Fibroblast of the aortic adventitia (primary cell): ENCODE measurements around a stretch of chr18.

DNA sequence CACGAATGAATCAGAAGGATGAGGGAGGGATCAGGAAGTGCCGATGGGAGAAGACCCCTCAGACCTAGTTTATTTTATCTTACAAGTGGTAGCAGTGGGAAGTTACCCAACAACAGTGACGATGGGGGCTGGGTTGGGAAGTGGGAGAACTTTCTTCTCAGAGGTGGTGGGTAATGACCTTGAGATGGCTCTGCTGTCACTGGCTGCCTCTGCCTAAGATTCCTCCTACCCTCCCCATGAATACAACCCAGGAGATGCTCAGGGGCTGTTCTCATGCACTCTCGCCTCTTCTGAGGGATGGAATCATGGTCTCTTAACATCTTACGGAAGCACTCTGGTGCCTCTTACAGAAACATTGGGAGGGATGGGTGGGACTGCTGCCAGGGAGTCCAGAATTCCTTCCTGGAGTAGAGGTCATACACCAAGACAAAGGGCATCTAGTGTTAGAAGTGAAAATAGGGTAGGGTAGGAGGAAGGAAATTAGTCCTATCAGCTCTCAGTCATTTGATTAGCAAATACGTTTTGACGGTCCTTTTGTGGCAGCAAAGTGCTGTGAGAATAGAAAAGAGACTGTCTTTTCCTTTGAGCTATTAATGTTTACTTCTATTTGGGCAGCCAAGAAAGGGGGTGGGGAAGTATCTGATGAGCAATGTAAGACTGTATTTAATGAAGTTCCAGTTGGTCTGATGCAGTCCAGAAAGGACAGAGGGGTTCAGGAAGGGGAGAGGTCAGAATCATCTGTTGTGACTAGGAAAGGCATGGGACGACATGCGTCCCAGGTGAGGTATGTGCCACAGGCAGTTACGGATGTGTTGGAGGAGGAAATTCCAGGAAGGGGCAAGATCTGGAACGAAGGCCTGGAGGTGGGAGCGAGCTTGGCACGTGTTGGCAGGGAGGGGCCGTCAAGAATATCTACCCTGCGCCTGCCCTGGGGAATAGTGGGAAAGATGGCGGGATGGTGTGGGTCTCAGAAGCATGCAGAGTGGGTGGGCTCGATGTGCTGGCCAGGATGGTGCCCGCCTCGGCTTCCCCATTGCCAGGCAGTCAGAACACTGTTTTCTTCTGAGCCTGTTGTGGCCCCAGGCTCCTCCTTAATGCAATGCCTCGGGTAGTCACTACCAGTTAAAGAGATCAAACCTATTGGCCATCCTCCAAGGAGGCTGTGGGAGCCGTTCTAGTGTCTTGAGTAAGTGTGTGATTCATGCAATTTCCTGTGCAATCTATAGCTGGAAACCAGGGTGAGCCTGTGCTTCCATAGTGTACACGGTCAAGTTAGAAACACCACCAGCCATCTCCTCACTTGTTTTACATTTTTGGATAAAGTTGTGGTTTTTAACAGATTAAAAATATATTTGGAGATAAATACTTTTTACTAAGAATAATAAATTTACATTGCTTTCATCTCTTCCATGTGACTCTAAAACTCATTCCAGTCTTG lies 58.0 kb upstream of the TXNDC2 start:
- CAGE, long polyA plus RNA, result no peak

GRCh38 chr18:9835038-9836354 lies 50.3 kb upstream of the TXNDC2 start:
- CAGE, long polyA plus RNA, result no peak

DNA sequence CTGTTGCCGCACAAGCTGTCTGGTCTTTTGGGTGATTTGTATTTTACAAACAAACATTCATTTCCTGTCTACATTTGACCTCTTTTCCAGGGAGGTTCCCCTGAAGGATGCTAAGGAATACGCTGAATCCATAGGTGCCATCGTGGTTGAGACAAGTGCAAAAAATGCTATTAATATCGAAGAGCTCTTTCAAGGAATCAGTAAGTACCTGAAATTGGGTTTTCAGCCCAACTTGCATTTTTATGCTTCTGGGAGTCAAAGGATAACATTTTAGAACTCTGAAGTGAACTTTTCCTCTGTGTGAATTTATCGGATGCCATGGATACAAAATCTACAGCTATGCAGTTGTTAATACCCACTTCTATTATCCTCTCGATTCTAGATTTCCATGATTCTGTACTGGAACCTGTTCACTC lies 40.3 kb upstream of the TXNDC2 start:
- CAGE, long polyA plus RNA, result no peak

- CAGE, long polyA plus RNA, result no peak
Observed at GRCh38 chr18:9926557-9927444, 13.0 kb downstream of the VAPA start.

DNA sequence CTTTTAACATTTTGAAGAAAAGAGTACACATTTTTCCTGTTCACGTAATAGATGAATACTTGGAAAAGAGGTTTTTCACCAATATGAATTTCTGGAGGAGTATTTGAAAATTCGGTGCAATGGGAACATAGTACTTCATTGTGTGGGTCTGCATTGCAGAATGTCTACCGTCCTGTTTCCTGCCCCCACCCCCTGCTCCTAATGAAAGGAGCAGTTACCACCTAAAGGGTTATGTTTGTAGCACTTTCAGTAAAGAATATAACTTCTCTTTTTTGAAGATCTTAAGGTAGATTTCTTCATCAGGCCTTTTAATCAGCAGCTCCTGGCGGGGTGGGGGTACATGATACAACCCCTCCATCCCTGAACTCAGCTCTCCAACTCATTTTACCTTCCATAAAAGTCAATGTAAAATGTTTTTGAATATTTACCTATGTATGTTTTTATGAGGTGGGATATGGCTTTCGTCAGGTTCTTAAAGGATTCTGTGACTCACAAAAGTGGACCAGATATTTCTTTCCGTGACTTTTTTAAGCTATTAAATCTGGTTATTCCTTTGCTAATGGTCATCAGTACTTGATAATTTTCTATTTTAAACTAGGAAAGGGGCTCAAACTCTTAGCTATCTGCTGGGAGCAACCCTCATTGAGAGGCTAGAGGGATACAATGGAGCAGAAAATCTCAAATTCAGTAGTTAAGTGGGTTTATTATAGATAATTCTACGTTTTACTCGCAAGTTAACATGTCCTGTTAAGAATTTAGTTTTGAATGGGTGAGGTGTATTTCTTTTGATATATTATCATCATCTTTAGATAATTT lies 15.5 kb downstream of the VAPA start:
- CAGE, long polyA plus RNA, result no peak

- CAGE, long polyA plus RNA, result no peak
Observed at GRCh38 chr18:9946649-9947738, 33.2 kb downstream of the VAPA start.

- CAGE, long polyA plus RNA, result no peak
Observed at GRCh38 chr18:9956567-9957211, 42.9 kb downstream of the VAPA start.

DNA sequence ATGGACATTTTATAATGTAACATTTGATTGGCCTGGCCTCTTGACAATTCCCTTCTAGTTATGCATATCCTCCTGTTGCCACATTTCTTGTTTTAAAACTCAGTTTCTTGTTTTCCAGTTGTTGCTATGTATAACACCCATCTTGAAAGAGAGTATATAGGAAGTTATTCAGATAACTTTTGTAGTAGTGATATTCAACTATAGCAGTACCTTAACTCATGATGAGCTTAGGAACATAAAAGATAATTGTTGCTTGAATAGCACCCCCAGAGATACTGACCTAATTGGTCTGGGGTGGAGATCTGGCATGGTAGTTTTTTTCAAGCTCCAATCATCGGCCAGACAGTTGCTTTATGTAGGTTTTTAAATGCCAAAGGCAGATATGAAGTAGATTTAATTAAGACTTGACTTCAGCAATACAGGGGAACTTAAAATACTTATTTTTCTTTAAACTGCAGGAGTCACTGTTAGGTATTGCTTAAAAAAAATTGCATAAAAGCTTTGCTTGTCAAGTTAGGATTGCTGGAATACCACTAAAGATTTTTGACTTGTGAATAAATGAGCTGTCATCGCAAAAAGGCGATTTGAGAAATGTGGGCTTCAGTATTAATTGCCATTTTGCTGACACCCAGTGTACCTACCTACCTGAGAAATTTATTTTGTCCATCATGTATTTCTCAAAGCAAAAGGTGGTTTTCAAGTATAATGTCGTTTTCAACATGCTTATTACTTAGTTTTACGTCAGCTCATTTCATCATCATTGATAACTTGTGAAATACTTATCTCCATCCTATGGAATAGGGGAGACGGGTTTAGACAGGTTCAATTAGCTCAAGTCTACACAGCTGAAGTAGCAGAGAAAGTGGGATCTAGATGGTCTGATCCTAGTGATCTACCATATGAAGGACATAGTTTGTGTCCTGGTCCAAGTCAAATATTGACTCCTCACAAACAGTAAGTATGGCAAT lies 44.8 kb downstream of the VAPA start:
- CAGE, long polyA plus RNA, result no peak

GRCh38 chr18:10113727-10114171 lies 199.9 kb downstream of the VAPA start:
- CAGE, long polyA plus RNA, result no peak

DNA sequence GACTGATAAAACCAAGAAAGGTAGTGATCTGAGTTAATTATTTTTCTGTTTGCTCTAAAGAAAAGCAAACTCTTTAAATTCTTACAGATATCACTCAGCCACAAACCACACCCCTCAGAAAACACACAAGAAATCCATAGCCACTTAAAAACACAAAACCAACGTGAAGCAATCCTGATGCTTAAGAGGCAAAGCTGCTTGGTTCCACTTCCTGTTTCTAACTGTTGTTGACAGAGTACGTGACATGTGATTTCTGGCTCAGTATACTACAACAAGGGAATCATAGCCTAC lies 241.0 kb upstream of the APCDD1 start:
- CAGE, long polyA plus RNA, result no peak

GRCh38 chr18:10726412-10727261 lies 200.8 kb downstream of the NAPG start:
- CAGE, long polyA plus RNA, result no peak

DNA sequence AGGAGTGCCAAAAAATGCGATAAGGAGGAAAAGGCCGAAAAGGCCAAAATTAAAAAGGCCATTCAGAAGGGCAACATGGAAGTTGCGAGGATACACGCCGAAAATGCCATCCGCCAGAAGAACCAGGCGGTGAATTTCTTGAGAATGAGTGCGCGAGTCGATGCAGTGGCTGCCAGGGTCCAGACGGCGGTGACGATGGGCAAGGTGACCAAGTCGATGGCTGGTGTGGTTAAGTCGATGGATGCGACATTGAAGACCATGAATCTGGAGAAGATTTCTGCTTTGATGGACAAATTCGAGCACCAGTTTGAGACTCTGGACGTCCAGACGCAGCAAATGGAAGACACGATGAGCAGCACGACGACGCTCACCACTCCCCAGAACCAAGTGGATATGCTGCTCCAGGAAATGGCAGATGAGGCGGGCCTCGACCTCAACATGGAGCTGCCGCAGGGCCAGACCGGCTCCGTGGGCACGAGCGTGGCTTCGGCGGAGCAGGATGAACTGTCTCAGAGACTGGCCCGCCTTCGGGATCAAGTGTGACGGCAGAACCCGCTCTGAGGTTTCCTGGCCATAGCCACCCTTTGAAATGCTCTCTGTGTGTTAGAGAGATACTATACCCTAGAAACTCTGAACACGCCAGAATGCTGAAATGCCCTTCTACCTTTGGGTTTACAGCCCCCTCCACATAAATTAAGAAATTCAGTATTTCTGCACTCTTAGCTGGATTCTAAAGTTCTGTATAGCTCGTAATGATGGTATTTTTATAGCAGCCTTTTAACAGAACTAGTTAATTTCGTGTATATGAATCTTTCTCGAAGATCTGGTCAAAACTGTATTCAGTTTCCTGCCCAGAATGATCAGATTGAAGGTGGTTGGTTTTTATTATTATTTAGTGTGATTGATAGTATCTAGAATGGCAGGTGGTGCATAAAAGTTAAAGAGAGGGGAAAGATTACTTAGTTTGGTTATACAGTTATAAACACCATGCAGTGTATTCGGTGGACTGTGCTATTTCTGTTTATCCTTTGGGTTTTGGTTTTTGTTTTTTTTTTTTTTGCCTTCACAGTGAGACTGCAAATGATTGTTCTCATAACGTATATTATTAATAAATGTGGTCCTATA lies 718 bp downstream of the CHMP1B start:
- CAGE, long polyA plus RNA, result no peak

GRCh38 chr18:12076243-12076938 lies 17.3 kb upstream of the ANKRD62 start:
- CAGE, long polyA plus RNA, result no peak

GRCh38 chr18:12312912-12313557 lies 5.0 kb downstream of the TUBB6 start:
- CAGE, long polyA plus RNA, result no peak

- CAGE, long polyA plus RNA, result no peak
Observed at GRCh38 chr18:12325516-12326615, 17.8 kb downstream of the TUBB6 start.

DNA sequence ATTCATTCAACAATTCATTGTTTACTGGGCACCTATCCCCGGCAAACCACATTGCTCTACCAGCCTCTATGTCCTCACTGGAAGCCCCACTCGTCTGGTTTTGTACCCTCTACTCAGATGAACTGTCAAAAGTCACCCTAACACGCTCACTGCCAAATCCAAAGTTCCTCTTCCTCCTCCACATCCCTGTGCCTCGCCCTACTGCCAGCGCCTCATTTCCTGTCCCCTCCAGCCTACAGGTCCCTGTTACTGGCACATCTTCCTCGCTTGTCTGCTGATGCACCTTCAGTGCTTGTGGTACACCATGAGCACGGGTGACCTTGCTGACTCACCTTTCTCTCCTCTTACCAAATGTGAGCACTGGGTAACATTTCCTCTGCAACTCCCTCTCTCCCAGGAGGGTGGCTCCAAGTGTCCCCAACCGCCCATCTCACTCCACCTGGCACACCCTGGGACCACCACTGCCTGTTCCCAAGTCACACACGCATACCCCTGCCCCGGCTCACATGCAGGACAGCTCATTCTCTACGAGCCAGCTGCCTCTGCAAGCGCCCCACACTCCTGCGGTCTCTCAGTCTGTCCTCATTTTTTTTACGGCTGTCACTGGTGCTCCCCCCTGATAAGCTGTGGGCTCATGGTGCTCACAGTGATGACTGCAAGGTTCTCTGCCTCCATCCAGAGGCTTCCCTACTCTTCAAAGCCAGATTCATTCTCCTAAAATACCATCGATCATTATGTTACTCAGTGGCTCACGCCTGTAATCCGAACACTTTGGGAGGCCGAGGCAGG lies 30.9 kb downstream of the AFG3L2 start:
- CAGE, long polyA plus RNA, result no peak

- CAGE, long polyA plus RNA, result no peak
Observed at GRCh38 chr18:12358369-12359306, 18.4 kb downstream of the AFG3L2 start.

DNA sequence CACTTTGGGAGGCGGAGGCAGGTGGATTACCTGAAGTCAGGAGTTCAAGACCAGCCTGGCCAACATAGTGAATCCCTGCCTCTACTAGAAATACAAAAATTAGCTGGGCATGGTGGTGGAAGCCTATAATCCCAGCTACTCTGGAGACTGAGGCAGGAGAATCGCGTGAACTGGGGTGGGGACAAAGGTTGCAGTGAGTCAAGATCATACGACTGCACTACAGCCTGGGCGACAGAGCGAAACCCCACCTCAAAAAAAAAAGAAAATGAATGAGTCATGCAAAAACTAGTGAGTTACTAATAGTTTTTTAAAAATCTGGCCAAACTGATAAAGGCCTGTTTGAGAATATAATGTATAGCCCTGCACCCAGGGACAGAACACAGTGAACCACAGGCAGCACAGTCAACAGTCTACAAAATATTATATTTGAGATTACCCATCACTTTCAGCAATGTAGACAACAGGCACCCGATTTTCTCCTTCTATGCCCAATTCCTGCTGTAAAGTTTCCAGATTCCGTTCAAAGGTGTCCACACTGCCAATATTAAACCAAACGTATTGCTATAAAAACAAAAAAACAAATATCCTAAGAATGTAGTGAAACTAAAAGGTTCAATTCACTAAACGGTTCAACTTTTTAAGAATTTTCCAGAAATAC lies 17.4 kb downstream of the AFG3L2 start:
- CAGE, long polyA plus RNA, result no peak

GRCh38 chr18:12372897-12373420 lies 4.1 kb downstream of the AFG3L2 start:
- CAGE, long polyA plus RNA, result no peak

DNA sequence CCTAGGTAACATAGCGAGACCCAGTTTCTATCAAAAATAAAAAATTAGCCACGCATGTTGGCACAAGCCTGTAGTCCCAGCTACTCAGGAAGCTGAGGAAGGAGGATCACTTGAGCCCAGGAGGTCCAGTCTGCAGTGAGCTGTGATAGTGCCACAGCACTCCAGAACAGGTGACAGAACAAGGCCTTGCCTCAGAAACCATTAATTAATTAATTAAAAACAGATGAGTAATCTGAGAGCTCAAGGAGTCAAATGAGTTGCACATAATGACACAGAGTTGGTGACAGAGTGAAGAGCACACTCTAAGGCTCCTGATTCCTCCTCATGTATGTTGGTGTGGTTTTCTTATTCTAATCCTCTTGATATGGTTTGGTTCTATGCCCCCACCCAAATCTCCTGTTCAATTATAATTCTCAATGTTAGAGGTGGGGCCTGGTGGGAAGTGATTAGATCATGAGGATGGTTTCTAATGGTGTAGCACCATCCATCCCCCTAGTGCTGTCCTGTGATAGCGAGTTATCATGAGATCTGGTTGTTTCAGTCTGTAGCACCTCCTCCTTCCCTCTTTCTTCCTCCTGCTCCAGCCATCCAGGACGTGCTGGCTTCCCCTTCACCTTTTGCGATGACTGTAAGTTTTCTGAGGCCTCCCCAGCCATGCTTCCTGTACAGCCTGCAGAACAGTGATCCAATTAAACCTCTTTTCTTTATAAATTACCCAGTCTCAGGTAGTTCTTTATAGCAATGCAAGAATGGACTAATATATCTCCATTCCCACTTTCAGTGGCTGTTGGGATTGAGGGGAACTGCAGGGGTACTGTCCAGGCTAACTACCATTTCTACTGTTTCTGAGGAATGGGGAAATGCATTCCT lies 19.4 kb downstream of the SPIRE1 start:
- CAGE, long polyA plus RNA, result no peak